ENCODE measurements around a stretch of chr3.

DNA sequence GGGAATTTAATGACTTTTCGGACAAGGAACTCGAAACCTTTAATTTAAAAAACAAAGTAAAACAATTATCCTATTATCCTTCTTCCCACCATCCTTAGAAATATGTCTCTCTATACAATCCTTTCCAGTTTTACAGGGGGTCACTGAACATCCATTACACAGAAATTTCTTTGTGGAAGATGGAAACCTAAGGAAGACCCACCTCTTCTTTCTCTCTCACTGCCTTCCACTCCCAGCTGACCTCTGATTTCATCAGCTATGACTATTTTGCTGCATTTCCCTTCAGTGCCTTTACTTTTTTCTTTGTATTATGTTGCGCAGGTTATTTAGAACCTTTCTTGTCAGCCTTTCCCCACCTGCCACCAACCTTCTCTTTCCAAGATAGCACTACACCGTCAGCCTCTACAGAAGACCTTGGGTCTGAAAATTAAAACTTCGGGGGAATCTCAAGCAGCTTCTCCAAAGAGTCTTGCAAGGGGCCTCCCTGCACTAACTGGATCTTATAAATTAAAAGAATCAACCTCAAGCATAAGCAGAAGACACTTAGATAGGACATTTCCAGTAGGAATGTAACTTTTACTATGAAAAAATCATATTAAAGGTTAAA lies 1.2 kb downstream of the CLDN1 start:
- PRO-cap = no peak
- RAMPAGE, long total RNA = no peak

- PRO-cap = no peak
- RAMPAGE, long total RNA = no peak
Measured at GRCh38 chr3:190374414-190374854, 13.5 kb upstream of the CLDN16 start.

GRCh38 chr3:190514307-190514975 lies 556 bp downstream of the IL1RAP start:
- PRO-cap = bidirectional peak, plus-strand start at chr3:190514576, minus-strand start at chr3:190514271
- RAMPAGE, long total RNA = no peak

GRCh38 chr3:190807503-190808335 lies 54.8 kb downstream of the GMNC start:
- PRO-cap = no peak
- RAMPAGE, long total RNA = no peak

GRCh38 chr3:190964800-190965786 lies 102.6 kb upstream of the GMNC start:
- PRO-cap = bidirectional peak, plus-strand start at chr3:190965074, minus-strand start at chr3:190964936; unidirectional peak, minus-strand start at chr3:190965320; unidirectional peak, minus-strand start at chr3:190965531
- RAMPAGE, long total RNA = no peak

GRCh38 chr3:192566751-192567364 lies 160.5 kb downstream of the FGF12 start:
- PRO-cap = no peak
- RAMPAGE, long total RNA = no peak

DNA sequence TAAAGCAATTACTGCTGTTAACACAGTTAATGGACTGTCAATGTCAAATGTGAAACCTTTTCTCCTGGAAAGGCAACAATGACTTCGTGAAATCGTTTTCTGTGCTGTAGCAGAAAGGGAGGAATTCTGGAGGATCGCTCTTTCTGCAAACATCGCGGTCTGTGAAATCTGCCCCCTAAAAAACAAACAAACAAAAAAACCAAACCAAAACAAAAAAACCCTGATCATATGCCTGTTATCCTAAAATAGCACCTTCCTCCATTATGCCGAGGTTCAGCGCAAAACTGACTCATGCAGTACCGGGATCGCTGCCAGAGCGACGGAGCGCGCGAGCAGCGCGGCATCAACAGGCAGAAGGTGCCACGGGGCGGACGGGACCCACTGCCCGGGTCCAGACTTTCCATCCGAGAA lies 156.2 kb downstream of the FGF12 start:
- PRO-cap = no peak
- RAMPAGE, long total RNA = no peak

DNA sequence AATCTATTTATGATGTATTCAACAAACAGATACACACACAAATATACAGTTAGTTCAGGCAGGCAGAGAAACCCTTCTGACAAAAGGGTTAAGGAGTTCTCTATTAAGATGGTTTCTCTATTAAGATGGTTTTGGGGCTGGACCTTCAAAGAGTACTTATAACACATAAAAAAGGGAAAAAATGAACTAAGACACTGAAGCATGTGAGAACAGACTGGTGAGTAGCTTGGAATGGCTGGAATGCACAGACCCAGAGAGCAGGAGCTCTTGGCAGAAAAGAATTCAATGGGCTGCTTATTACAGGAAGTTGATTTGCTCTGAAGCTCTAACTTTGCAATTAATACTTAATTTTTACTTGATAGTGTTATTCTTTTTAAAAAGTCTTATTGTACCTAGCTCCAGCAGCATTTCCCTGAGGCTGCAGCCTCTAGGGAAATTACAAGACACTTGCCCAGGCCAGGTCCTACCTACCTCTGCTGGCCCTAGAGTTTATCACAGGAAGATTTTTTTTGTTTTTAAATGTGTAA lies 28.5 kb downstream of the MB21D2 start:
- PRO-cap = no peak
- RAMPAGE, long total RNA = no peak

GRCh38 chr3:193745134-193745738 lies 152.2 kb downstream of the OPA1 start:
- PRO-cap = no peak
- RAMPAGE, long total RNA = no peak

GRCh38 chr3:193772218-193772880 lies 179.3 kb downstream of the OPA1 start:
- PRO-cap = no peak
- RAMPAGE, long total RNA = no peak

GRCh38 chr3:193791524-193791999 lies 198.6 kb downstream of the OPA1 start:
- PRO-cap = no peak
- RAMPAGE, long total RNA = no peak

DNA sequence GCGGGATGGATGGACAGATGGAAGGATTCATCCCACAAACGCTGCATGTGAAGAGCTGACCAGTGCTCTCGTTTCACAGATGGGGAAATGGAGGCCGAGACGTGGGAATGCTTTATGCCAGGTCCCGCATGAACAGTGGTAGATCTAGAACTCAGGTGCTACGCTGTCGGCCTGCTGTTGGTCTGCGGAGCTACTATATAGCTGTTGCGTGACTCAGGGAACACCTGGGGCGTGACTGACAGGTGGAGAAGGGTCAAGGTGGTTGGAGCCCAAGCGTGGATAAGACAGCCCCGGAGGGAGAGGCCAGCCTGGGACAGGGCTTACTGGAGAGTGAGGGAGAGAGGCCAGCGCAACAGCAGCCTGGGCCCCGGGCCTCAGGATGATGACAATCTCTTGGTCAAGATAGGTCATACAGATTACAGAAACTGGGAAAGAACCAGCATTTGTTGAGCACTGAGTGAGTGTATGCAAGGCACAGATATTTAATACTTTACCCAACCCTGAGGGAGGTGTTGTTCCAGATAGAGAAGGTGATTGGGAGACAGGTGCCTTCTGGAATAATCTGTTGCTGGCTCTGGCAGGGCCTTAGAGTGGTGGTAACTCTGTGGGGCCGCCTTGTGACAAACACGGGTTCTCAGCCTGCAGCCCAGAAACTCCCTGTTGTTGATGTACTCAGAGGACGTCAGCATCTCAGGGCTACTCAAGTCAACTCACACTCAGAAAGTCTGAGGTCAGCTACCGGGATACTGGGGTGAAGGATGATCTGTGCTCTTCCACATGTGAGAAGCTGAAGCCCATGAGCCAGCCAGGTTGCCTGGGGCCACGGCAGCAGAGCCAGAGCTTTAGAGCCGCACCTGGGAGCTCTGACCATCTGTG lies 265.5 kb upstream of the HES1 start:
- PRO-cap = no peak
- RAMPAGE, long total RNA = no peak

DNA sequence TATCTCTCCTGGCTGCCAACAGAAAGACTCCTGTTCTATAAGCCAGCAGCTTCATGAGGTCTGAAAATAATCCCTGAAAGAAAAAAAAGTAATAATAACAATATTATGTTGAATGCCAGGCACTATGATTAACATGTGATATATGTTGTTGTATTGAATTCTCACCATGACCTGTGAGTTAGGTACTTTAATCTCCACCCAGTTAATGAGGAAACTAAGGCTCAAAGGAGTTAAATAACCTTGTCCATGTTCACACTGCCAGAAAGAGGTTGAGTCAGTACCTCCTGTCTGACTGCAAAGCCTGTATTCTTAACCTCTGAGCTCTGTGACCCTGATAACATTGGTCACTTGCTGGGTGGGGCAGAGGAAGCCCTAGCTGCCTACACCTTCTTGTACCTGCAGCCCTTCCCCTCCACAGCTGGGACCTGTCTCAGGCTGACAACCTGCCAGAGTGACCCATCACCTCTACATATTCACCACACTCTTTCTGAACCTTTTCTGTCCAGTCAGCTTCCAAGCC lies 106.2 kb upstream of the HES1 start:
- PRO-cap = no peak
- RAMPAGE, long total RNA = no peak

DNA sequence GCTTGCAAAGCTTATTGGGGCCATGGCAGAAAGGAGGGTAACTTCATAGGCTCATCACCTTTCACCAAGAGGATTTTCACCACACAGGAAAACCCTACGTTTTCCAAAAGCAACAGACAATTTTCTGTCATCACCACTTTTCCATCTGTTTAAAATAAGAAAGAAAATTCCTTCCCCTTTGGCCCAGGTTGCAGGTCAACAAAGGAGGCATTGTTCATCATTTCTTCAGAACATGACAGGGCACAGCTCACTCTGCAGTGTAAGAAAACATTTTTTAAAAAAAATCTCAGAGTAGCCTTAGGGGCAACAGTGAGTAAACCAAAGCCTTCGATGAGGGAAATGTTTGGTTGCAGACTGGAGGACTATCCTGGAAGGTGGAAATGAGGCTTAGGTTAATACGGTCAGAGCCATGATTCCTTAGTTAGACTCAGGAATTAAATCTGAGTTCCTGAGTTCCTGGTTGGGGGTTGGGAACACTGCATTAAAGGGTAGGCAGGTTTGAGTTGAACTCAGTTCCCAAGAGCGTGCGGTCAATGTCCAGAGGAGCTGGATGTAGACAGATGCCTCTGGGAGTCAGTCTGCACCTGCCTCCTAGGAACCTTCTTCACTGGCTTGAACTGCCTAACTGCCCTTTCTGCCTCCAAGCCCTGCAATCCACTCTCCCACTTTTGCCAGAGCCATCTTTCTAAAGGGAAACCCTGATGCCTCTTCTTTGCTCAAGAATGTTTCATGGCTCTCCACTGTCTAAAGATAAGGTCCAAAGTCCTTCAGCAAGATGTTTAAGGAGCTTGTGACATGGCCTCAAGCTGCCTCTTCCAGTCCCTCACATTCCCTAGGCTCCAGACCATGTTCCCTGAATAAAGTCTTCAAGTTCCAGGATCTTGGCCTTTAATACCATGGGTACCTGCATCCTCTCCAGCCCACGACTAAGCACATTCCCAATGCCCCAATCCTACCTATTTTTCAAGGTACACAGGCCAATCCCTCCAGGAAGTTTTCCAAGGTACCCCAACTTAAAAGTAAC lies 3.2 kb upstream of the HES1 start:
- PRO-cap = bidirectional peak, plus-strand start at position 289 of the sequence, minus-strand start at position 126 of the sequence; unidirectional peak, minus-strand start at position 627 of the sequence
- RAMPAGE, long total RNA = no peak

- PRO-cap = bidirectional peak, plus-strand start at chr3:194134945, minus-strand start at chr3:194135106; bidirectional peak, plus-strand start at chr3:194135277, minus-strand start at chr3:194135285
- RAMPAGE, long total RNA = no peak
Measured at GRCh38 chr3:194134894-194135476, 963 bp upstream of the HES1 start.

GRCh38 chr3:194138721-194140072 lies 3.2 kb downstream of the HES1 start:
- PRO-cap = bidirectional peak, plus-strand start at chr3:194139721, minus-strand start at chr3:194139589
- RAMPAGE, long total RNA = no peak

DNA sequence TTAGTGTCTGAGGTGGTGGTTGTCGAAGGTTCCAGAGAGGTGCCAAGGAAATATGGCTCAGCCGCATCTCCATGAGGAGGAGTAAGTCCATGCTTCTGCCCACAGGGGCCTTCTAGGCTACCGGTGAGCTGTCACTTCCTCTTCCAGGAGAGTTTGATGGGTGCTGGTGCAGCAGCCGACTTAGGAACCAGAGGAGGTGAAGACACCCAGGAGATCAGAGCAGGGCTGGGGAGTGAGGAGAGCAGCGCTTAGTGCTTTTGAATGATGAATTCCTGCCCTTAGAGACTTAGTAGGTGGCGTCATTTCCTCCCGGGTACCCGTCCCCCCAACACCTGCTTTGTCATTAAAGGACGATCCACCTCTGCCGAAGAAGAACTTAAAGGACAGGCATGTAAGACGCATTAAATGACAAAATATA lies 67.5 kb downstream of the HES1 start:
- PRO-cap = unidirectional peak, plus-strand start at position 318 of the sequence; unidirectional peak, plus-strand start at position 343 of the sequence
- RAMPAGE, long total RNA = no peak

- PRO-cap = no peak
- RAMPAGE, long total RNA = no peak
Measured at GRCh38 chr3:194571378-194572093, 61.7 kb downstream of the TMEM44 start.

DNA sequence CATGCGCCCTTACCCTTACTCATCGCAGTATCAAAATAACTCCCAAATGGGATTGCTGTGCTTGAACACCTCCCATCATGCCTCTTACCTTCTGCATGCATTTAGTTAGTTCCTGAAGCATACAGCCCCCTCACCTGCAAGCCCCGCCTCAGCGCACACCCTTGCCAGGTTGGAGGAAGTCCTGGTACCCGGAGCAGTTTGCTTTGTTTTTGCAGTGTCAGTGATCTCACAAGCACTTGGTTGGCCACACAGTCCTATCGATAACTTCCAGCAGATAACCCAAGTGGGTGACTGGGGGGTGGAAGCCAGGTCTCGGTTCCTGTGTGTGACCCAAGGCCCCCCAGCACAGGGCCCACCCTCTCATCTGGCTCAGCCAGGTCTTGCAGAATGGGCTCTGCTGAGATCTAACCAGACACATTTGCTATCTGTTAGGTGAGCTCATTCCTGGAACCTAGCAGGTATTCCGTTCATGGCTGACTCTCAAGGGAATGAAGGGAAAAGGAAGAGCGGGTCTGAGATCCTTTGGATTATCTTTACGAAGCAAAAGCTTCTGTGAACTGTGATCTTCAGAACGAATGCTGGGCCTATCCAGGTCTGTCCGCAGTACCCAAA lies 45.4 kb downstream of the TMEM44 start:
- PRO-cap = no peak
- RAMPAGE, long total RNA = no peak

GRCh38 chr3:194658505-194659170 lies 13.4 kb downstream of the LSG1 start:
- PRO-cap = no peak
- RAMPAGE, long total RNA = no peak

Measured in GM23338 (cell line).